Psoas muscle (tissue), 2 donors: ENCODE measurements around a stretch of chr2.

- PRO-cap, 2 experiments = no peak in any of the 2 experiments
Observed at GRCh38 chr2:204546299-204546917, 1.1 kb downstream of the PARD3B start.

- PRO-cap, 2 experiments = no peak in any of the 2 experiments
Observed at GRCh38 chr2:204686065-204686405, 140.8 kb downstream of the PARD3B start.

- PRO-cap, 2 experiments = no peak in any of the 2 experiments
Observed at GRCh38 chr2:204905319-204905814, 360.1 kb downstream of the PARD3B start.

DNA sequence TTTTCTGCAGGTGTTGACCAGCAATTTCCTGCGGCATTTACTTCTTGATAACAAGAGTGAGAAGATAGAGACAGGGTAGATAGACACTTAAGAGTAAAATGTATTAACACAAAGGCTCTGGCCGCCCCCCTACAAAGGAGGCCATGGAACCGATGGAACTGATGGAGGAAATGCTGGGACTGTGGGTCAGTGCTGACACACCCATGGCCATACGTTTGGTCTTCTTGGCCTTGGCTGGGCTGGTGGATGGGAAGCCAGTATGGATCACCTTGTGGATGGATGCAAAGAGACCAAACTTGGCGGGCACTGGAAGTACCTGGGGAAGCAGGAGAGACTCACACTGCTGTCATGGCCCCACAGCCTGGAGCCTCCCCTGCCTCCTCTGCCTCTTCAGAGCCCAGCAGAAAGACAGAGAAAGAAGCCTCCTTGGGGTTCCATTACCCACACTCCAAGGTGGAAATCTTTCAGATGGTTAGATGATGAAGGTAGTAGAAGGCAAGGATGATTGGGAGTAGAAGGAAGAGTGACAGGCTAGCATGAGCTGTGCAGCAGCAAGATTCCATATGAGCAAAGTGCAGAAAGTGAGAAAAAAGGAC, 429.0 kb upstream of the NRP2 start:
- PRO-cap, 2 experiments = no peak in any of the 2 experiments

- PRO-cap, 2 experiments = no peak in any of the 2 experiments
Observed at GRCh38 chr2:205574337-205575077, 107.8 kb upstream of the NRP2 start.

DNA sequence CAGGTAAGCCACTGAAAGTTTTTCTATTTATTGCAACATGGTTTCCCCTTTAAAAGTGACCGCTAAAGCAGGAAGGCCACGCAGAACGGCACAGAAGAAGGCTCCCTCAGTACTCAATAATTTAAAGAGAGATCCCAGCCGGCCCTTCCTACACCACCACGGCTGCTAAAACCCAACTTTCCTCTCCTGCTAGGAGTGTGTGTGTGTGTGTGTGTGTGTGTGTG, 972 bp downstream of the NRP2 start:
- PRO-cap, 2 experiments = no peak in any of the 2 experiments

GRCh38 chr2:205684842-205685253, 2.5 kb downstream of the NRP2 start:
- PRO-cap, 2 experiments = no peak in any of the 2 experiments

GRCh38 chr2:205834710-205835316, 152.5 kb downstream of the NRP2 start:
- PRO-cap, 2 experiments = no peak in any of the 2 experiments

GRCh38 chr2:205929431-205929896, 156.5 kb downstream of the INO80D start:
- PRO-cap, 2 experiments = no peak in any of the 2 experiments

- PRO-cap, 2 experiments = peak in 2 of 2 experiments; most common plus-strand start chr2:206085331 (in 2); most common minus-strand start chr2:206085235 (in 2)
Observed at GRCh38 chr2:206084775-206085706, 933 bp downstream of the INO80D start.

DNA sequence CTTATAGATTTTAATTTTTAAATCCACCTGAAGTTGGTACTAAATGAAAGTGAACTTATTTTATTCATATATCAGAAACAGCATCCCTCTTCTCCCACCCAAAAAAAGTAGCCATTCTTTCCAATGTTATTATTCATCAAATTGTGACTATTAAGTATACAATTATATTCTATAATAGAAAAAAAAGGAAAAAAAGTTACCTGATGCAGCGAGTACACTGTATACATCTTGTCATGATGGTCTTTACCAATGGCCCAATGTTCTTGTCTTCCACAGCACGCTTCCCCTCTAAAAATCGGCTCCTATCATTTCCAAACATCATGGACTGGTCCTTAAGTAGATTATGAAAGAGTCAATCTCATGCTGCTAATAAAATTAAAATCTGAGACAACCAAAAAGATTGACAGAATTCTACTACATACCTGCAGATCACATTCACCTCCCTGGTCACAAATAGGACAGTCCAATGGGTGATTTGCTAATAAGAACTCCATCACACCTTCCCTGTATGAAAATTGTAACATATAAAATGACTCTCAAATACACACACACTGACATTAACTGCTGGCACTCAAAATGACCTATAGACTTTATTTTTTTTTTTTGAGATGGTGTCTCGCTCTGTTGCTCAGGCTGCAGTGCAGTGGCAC, 11.8 kb downstream of the NDUFS1 start:
- PRO-cap, 2 experiments = no peak in any of the 2 experiments

DNA sequence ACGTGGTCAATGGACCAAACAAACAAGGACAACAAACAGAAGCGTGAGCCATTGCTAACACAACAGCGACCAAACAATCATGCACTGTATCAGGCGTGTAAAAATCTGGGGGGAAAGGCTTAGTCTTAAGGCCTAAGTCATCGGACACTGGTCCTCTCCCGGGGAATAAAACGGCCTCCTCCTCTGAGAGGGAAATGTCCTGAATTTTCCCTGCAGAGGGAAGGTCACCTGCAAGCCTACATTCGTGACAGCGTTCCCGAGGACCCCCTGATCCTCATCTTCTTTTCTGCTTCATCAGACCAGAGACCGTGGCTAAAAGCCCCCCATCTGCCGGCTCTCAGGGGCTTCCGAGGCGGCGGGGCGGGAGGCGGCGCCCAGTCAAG, 397 bp downstream of the NDUFS1 start:
- PRO-cap, 2 experiments = no peak in any of the 2 experiments

DNA sequence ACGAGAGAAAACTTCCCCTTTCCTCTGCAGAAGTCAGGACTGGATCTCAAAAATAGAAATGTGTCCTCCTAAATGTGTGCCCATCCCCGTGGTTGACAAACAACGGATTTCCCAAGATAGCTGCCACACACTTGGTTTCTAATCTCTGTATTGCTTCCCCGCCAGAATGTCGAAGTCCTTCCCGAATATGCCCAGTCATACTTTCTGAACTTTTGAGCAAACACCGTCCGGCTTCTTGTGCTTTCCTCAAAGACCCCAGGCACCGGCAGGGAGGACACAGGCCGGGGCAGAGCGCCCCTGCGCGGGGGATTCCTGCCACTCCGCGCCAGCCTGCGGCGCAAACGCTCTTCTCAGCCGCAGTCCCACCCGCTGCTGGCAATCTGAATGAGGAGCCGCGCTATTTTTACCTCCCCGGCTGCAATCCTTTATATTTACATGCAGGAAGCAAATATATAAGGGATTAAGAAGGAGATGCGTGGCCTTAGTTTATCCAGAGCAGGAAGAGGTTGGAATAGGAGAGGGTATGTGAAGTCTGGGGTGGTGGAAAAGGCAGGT, 659 bp upstream of the ADAM23 start:
- PRO-cap, 2 experiments = no peak in any of the 2 experiments

GRCh38 chr2:206530585-206531332, 87.4 kb downstream of the ADAM23 start:
- PRO-cap, 2 experiments = no peak in any of the 2 experiments

GRCh38 chr2:206765723-206766470, 491 bp downstream of the FASTKD2 start:
- PRO-cap, 2 experiments = peak in 1 of 2 experiments; most common minus-strand start chr2:206765949 (in 1)

- PRO-cap, 2 experiments = no peak in any of the 2 experiments
Observed at GRCh38 chr2:206907924-206908210, 31.5 kb upstream of the CPO start.

GRCh38 chr2:207071729-207072317, 93.9 kb downstream of the KLF7 start:
- PRO-cap, 2 experiments = no peak in any of the 2 experiments

GRCh38 chr2:207131581-207132091, 34.1 kb downstream of the KLF7 start:
- PRO-cap, 2 experiments = no peak in any of the 2 experiments

GRCh38 chr2:207162161-207162754, 3.5 kb downstream of the KLF7 start:
- PRO-cap, 2 experiments = no peak in any of the 2 experiments

DNA sequence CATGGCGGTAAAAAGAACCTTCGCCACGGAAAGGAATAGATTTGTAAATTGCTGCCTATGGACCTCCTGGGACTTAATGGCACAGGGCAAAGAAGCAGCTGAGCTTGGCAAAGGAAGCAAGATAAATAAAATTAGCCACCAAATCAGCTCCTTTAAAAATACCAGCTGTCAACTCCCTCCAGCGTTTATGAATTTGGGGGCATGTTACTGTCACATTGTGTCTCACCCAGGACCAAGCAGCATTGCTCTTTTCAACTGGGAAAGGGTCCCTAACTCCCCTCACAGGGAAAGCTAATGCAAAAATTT, 118.8 kb upstream of the KLF7 start:
- PRO-cap, 2 experiments = no peak in any of the 2 experiments